SK-N-DZ (cell line): ENCODE data around the genes CEP131 and NDUFAF8.

DNA sequence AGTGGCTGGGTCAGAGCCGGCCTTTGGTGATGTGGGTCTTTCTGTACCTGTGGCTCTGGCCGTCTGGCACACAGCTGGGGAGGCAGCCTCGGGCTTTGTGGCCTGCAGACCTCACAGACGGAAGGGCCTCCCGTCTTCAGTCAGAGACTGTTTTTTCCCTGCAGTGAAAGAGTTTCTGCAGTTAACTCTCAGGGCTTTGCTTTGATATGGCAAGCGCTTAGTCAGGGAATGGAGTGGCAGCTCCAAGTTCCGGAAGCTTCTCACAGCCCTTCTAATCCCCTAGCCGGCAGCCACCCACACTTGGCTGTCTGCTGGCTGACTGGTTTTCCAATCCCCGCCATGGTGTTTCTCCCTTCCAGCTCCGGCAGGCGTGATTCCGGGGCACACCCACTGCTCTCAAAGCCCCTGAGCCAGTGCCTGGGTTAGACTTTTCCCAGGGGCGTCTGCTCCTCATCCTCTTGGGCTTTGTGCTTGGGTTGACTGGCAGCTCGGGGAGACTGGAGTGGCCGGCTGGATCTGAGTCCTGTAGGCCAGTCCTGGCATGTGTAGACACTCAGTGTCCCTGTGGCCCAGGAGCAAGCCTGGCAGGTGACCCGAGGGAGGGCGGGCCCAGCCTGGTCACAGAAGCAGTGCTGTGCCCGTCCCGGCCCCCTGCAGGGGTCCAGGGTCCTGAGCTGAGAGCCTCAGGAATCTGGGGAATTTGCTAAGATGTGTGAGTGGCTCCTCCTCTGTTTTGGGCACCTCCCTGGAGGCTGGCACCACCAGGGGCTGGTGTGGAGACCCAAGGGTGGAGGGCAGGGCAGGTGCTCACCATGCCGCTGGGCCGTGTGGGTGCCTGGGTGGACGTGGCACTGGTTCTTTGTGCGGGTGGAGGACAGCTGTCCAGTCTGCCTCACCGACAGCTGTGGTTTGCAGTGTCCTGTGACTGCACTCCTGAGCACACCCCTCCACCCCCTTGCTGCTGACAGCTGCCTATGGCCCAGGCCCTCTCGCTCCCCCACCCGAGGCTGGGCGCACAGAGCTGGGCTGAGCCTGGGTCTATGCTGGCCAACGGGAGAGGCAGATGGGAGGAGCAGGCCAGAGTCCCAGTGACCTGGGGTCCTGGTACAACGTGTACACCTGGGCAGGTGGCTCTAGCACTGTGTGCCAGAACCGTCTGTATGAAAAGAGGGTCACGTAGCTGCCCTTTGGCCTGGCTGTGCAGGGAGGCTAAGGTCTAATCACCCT is 30.1 kb downstream of the BAIAP2 start:
RAMPAGE:
- cytosol, long total RNA, result no peak
- nucleus, long total RNA, result no peak

DNA sequence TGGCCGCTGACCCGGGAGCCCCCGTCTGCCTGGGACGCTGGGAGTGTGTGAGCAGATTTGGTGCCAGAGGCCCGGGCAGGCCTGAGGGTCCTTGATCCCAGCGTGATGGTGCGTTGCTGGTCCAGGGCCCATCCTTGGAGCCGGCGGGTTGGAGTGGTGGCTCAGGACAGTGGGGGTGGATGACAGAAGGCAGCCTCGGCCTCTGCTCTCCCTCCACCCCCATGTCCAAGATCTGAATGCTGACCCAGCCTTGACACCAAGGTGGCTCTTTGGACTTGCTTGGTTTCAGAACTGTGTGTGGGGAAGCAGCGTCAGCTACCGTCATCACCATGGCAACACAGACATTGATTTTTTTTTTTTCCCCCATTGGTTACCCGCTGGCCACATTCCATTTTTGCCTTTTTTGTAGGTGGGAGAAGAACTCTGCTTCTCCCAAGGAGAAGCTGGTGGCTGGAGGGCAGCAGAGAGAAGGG is 35.8 kb downstream of the BAIAP2 start:
RAMPAGE:
- cytosol, long total RNA, result no peak
- nucleus, long total RNA, result no peak

DNA sequence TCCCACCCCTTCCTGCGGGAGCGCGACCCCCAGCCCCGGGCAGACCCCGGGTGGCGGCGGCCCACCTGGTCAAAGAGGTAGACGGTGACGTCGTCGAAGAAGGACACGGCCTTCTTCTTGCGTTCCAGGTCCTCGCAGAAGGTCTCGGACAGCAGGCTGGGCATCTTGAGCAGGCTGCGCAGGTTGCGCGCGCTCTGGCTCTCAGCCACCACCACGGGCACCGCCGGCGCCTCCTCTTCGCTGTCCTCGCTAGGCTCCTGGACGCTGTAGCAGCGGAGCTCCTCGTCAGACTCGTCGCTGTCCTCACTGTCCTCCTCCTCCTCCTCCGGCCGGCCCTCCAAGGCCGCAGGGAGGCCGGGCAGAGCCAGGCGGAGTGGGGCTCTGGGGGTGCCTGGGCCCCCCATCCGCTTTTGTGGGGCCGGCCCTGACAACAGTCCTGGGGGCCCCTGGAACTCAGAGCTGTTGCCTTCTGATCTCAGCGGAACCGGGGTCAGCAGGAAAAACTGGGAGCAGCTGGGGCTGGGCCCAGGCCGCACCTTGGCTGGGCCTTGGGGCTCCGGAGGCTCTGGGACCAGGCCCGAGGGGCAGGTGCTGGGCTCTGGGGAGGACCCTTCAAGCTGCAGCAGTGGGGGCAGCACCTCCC is 45.0 kb upstream of the PVALEF start:
RAMPAGE:
- cytosol, long total RNA, result no peak
- nucleus, long total RNA, result no peak

DNA sequence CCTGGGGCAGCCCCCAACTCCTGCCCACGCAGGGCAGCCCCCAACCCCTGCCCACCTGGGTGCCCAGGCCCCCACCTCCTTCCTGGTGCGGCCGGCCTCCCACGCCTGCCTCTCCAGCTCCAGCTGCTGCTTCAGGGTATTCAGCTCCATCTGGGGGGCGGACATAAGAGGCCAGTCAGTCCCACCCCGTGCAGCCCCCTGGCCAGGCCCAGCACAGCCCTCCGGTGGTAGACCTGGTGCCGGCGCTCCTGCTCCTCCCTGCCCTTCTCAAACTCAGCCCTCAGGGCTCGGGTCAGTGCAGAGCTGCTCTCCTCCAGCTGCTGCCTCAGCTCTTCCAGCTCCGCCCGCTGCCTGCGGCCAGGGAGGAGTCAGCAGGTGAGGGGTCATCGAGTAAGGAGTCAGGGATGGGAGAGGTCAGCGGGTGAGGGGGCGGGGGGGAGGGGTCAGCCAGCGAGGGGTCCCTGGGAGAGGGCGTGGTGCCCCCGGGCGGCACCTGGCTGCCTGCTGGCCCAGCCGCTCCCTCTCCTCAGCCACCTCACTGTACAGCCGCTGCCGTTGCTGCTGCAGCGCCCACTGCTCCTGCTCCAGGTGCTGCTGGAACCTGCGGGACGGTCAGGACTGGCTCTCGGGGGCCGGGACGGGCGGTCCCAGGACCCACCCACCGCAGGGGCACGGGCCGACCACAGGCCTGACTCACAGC is 26.4 kb upstream of the AATK start:
RAMPAGE:
- cytosol, long total RNA, result no peak
- nucleus, long total RNA, result no peak

DNA sequence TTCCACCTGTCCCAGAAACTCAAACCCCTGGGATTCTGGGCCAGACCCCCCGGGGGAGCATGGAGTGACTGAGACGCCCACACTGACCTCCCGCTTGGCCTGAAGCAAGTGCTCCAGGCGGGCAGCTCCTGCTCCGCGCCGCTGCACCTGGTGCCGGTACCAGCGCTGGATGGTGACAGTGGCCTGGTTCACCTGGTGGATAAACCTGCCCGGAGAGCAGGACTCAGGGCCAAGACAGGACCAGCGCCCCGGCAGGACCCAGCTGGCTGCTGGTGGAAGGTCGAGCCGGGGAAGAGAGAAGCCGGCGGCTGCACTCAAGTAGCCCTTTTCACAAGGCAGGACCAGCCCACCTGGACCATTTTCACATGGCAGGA is 22.5 kb downstream of the CEP131 start:
RAMPAGE:
- cytosol, long total RNA, result no peak
- nucleus, long total RNA, result no peak

DNA sequence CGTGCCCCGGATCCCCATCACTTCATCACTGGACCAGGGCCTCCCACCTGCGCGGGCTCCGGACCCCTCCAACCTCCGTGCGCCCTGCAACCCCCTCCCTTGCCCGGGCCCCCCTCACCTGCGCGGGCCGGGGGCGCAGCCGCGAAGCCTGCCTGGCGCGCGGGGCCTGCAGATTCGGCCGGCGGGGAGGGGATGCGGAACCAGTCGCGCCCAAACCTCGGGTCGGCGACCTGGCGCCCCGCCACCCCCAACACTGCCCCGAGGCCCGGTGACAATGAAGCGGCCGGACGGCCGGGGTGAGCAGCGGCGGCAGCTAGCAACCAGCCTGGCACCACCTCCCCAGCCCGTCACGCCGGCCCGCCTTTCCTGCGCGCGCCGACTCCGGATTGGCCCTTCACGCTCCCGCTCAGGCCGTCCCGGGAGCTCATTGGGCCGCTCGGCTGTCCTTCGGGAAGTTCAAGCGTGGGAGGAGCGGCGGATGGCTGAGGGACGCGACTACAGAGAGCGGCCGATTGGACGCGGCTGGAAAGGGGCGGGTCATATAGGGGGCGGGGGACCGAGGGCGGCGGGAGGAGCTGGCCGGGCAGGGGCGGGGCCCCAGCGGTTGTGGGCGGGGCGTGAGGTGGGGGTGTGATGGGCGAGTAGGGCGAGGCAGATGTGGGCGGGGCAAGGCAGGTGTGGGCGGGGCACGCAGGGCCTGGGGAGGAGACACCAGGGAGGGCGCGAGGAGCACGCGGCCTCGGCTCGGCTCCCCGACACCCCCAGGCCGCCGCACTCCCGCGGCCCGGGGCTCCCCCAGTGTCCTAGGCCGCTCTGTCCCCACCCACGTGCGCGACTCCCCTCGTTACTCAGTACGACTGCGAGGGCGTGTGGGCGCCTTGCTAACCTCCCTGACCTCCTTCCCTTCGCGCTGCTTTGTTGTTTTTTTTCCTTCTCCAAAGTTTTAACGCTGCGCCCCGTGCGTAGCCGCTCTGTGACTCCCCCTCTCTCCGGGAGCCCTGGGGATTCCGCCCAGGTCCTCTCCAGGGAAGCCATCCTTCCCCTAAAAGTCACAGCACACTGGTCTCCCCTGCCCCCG is at the start of gene CEP131:
TSS of gene CEP131 (minus strand) at position 315 of the 1,078 bp plus-strand sequence.
RAMPAGE:
- cytosol, long total RNA, result no peak
- nucleus, long total RNA, result no peak

DNA sequence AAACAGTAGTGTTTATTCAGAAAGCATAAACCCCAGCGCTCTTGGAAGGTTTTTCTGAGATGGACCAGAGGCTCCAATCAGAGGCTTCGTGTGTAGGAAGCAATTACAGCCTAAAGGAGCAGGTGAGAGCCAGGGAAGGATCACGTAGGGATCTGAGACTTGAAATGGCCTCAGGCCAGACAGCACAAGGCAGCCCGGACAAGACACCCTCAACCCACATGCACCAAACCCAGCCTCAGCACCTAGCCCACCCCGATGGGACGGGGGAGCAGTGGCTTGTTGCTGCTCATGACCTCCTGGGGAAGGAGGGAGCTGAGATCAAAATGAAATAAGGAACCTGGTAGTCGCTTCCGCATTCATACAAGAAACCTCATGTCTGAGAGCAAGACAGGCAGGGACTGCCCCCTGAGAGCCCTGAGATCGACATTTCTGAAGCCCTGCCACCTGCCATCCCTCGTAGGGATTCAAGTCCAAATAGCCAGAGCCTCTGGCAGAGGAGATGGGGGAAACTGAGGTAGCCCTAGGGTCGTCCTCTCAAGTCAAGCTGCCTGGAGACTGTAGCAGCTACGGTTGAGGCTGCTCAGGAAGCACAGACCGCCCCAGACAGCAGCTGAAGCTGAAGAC is 5.6 kb upstream of the CEP131 start:
RAMPAGE:
- cytosol, long total RNA, result no peak
- nucleus, long total RNA, result no peak

GRCh38 chr17:81239160-81240497 is at the start of gene NDUFAF8:
Gene NDUFAF8 (plus strand): TSS chr17:81239318.
RAMPAGE:
- cytosol, long total RNA, result no peak
- nucleus, long total RNA, result no peak

DNA sequence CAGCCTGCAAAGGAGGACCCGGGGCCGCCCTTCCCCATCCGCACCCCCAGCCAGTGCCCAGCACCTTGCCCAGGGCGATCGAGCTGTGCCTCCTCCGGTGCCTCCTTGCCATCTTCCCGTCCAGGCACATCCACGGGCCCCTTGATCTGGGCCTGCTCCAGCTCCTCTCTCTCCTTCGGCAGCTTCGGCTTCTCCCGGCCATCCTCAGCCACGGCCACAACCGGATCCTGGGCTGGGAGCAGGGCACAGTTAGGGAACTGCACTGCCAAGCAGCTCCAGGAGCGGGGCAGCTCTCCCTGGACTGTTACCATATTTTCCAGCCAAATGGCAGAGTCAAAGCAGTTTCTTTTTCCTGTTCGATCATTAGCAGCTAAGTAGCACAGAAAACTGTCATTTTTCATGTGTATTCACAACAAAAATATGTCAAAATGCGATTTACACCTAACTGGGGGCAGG is 13.9 kb downstream of the NDUFAF8 start:
RAMPAGE:
- cytosol, long total RNA, result no peak
- nucleus, long total RNA, result no peak

GRCh38 chr17:81299195-81299815 is 4.2 kb upstream of the SLC38A10 start:
RAMPAGE:
- cytosol, long total RNA, result no peak
- nucleus, long total RNA, result no peak

DNA sequence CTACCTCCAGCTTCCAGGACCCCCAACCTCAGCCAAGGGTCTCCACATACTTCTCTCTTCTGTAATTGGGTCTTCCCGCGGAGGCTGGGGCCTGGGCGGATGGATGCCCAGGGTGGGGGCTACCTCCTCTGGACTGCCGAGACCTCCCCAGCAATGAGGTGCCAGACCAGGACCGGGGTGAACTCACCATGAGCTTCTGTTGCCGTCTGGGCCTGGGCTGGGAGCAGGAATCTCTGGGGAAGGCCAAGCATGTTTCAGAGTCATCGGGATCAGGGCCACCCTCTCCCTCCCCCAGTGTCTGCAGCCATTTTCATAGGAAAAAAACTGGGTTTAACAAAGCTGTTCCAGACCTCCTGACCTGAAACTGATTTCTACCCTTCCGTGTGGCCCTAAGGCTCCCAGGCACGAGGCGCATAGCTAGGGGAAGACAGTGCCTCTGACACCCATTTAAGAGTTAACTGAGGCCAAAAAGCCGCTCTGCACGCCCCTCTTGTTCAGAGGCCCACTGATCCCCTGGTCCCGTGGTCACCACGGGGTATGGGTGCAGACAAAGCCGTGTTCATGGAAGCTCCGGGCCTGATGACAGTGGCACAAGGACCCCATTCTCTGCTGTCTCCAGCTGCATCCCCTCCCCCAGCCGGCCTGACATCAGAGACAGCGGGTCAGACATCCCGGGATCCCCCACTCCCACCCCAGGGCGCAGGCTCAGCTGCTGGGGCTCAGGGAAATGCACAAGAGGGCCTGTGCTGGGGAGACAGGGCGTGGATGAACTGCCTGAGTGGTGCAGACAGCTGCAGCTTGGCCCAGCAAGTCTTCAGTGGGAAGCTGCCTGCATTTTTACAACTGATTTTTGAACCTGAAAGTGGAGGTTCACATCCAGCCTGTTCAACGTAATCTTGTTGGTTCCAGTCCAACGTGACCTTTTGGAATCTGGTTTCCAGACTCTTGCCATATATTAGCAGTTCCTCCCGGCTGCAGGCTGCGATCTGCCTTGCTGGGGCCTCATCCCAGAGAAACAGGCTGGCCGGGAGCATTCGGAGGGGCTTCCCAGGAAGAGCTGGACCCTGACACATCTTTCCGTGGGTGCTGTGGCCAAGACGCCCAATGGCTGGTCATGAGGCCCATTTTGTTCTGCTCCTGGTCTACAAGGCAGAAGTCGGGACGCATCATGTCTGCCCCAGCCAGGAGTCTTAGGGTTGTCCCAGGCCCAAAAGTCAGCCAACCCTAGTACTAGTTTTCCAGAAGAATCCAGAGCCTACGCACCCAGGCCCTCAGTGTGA is 9.9 kb upstream of the BAHCC1 start:
RAMPAGE:
- cytosol, long total RNA, result no peak
- nucleus, long total RNA, result no peak

DNA sequence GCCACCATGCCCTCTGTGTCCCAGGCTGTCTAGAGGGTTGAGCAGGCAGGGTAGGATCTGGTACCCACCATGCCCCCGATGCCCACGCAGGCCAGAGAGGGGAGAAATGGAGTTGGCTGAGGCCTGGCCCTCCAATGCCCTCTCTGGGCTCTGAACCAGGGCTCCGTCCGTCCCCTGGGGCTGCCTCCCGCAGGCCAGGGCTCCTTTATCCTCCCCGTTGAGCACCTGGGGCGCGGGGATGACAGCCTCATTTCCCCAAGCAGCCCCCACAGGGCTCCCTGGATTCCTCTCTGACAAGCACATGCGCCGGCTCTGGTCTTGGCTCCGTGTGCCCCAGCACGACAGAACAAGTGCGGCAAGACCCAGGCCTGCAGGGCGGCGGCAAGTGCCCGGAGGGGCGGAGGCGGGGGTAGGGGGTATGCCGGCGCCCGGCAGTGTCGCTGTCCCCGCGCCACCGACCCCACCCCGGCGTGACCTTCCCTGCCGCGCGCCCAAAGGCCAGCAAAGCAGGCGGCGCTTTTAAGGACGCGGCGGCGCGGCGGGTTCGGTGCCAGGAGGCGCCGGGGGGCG is 8.9 kb upstream of the BAHCC1 start:
RAMPAGE:
- cytosol, long total RNA, result no peak
- nucleus, long total RNA, result no peak

RAMPAGE:
- cytosol, long total RNA, result no peak
- nucleus, long total RNA, result no peak
Measured at GRCh38 chr17:81396321-81397385, 1.4 kb downstream of the BAHCC1 start.

DNA sequence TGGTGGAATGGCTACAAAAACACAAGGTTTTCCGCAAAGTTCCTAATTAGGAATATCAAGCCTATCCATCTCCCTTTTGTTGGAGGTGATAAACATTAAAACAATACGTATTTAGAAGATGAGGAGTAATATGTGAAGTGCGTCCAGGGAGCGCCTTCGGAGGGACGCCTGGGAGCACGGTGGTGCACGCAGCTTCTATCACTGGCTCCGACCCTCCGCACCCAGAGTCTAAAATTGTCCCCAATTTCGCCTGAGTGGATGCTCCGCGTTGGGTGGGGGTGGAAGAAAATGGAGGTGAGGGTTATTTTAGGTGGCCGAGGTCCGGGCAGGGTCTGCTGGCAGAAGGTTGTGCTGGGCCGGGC is 2.8 kb downstream of the BAHCC1 start:
RAMPAGE:
- cytosol, long total RNA, result no peak
- nucleus, long total RNA, result no peak

DNA sequence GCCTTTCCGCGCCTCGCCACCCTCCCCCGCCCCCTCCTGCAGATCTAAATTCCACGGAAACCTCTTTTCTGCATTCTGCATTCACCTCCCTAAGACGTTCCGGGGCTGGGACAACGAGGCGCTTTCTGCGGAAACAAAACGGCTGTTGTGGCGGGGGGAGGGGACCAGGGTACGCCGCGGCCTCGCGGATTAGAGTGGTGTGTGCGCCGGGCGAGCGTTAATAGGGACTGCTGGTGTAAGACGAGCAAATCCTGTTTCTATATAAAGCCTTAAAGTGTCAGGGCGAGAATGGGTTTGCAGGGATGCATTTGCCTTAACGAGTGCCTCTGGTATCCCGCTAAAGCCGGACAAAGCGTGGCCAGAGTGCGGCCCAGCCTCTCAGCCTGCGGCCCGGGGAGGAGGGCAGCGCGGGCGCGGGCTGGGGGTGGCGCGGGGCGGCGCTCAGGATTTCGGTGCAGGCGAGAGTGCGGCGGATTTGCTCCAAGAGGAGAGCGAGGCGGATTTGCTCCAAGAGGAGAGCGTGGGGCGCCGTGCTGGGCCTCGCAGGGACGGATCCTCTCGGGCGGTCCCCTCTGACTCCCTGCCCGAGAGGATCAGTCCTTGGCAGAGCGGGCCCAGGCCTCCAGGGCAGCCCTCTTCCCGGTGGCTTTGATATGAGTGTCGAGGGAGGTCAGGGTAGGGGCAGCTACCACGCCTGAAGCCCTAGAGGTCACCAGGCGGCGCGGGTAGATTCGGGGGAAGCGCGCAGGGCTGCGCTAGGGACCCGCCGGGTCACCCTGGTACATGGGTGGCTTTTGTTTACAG is 5.1 kb downstream of the BAHCC1 start:
RAMPAGE:
- cytosol, long total RNA, result no peak
- nucleus, long total RNA, result no peak

RAMPAGE:
- cytosol, long total RNA, result no peak
- nucleus, long total RNA, result no peak
Measured at GRCh38 chr17:81427555-81428634, 32.6 kb downstream of the BAHCC1 start.

DNA sequence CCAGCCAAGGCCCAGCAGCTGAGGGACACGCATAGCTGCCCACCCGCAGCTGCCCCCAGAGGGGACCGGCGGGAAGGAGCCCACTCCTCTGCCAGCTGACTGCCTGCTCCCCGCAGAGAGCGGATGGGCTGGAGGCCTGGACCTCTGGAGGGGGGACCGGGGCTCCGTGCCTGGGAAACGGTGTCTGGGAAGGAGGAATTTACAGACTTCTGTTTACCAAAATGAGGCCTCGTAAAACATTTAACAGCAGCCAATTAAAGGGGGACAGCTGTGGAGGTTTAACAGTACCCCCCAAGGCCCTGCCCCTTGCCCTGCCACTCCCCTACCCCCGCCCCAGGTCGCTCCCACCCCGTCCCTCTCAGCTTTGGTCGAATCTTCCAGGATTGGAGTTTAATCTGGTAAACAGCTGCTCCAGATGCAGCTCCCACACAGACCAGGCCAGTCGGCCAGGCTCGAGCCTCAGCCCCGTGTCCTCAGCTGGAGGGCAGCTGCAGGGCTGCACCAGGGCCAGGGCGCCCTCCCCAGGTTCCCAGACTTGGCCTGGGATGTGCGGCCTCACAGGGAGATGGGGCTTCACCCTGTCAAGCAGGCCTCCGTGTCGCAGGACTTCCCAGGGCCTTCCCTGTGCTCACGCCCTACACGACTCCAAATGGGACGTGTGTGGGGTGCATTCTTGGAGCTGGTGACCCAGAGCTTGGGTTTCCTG is 41.2 kb downstream of the BAHCC1 start:
RAMPAGE:
- cytosol, long total RNA, result no peak
- nucleus, long total RNA, result no peak

GRCh38 chr17:81447024-81447887 is 52.0 kb downstream of the BAHCC1 start:
RAMPAGE:
- cytosol, long total RNA, result no peak
- nucleus, long total RNA, result no peak

DNA sequence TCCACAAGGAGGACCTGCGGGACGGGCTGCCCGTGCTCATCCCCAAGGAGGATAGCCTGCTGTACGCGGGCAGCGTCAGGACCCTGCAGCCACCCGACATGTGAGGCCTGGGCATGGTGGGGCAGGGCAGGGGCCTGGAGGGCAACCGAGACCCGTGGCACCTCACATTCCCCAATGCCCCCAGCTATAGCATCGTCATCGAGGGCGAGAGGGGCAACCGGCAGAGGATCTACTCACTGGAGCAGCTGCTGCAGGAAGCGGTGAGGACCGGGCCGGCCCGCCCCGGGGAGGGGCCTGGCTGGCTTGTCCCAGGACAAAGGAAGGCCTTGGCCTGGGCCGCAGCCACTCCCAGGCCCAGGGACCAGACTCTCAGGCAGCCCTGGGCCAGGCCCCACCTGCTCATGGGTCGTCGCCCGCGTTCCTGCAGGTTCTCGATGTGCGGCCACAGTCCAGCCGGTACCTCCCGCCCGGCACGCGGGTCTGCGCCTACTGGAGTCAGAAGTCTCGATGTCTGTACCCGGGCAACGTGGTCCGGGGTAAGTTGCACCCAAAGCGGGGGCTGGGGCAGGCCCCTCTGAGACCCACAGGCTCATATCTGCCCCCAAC is 53.4 kb downstream of the ACTG1 start:
RAMPAGE:
- cytosol, long total RNA, result no peak
- nucleus, long total RNA, result no peak

RAMPAGE:
- cytosol, long total RNA, result no peak
- nucleus, long total RNA, result no peak
Measured at GRCh38 chr17:81491233-81491605, 21.4 kb downstream of the ACTG1 start.